SK-MEL-5 (cell line): ENCODE measurements around the gene GAPT.

RAMPAGE:
- cytosol, long total RNA = no peak
- long total RNA = no peak
- nucleus, long total RNA = no peak
Observed at GRCh38 chr5:56872671-56873067, 36.7 kb upstream of the SETD9 start.

DNA sequence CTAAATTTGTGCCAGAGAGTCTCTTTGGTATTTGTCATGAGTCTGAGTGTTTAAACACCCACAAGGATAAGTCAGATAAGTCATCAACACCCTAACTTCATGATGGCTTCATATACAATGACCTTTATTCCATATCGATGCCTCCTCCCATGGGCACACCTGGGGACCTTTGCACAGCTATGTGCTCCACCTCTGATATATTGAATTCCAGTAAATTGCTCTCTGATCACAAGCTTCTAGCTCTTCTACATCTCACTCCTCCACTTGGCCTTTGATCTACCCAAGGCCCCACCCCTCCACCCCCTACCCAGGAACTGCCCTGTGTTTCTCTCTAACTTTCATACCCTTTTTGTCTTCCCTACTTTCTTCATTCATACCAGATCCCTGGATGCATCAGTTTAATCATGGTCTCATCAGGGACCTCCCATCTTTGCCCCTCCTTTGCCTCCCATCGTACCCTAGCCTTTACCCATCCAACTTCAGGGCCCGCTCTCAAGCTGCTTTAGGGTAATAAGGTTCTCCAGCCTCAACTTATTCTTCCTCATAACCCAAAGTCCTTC is 102.9 kb upstream of the MIER3 start:
RAMPAGE:
- cytosol, long total RNA = no peak
- long total RNA = no peak
- nucleus, long total RNA = no peak

RAMPAGE:
- cytosol, long total RNA = no peak
- long total RNA = no peak
- nucleus, long total RNA = no peak
Observed at GRCh38 chr5:57184402-57184601, 10.4 kb downstream of the GPBP1 start.

DNA sequence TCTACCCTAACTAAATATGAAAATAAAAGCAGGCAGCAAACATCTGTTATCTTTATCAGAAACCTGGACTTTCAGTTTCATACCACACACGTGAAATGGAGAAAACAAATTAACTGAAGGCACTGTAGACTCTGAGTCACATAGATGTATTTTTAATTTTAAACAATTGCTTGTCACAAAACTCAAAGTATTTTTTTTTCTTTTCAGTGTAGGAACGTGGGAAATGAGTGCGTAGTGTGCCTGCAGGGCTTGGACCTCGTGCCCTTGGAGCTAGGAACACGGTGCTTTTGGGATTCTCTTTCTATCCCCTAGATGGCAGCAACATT is 16.6 kb upstream of the ACTBL2 start:
RAMPAGE:
- cytosol, long total RNA = no peak
- long total RNA = no peak
- nucleus, long total RNA = no peak

DNA sequence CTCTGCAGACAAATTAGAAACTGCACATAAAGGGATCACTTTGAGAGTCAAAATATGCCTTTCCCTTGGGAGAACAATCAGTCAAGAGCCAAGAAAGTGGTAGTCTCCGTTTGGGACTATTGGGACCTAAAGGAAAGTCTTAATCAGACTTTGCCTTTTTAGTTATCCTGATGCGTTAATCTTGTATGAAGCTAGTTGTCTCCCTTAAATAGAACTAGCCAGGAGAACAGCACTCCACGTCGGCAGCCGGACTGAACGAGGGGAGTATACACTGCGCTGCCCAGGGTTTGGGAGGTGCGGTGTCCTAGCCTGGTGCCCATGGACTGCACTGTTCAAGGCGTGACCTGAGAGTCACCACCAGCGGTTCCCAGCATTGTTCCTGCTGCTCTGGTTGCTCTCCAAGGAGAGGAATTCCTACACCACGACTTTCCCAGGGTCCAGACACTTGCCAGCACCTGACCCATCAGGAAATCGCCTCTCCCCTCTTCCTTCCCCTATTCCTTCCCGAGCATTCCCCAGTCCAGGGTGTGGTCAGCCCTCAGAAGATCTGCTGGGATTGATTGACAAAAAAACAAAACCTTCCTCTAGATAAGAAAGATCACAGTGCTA is 297.6 kb upstream of the ACTBL2 start:
RAMPAGE:
- cytosol, long total RNA = no peak
- long total RNA = no peak
- nucleus, long total RNA = no peak

DNA sequence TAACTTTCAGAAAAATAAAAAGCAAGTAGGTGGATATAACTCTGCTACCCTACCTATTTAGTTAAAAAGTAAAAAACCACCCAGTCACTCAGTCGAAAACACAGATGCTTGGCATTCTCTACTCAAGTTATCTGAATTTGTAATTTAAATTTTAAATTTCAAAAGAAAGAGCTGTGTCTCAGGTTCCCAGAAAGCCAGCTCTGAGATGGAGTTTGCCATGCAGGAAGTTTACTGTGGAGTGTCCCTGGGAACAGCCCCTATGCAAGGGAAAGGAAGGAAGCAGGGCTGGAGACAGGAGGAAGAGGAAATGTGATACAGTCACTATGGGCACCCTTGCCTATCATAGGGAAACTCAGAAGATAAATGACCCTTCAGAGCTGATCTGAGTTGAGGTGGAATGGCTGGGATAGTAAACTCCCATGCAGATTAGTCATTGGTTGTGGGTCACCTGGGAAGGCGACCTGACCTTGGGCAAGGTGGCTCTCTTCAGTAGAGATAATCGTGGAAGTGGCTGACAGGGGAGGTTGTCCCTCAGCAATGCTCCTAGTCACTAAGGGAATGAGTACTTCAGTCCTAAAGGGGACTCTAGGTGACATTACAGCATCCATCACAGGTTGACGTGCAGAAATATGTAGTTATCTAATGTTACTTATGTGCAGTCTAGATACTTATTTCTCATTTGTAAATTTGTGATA is 408.9 kb upstream of the ACTBL2 start:
RAMPAGE:
- cytosol, long total RNA = no peak
- long total RNA = no peak
- nucleus, long total RNA = no peak

DNA sequence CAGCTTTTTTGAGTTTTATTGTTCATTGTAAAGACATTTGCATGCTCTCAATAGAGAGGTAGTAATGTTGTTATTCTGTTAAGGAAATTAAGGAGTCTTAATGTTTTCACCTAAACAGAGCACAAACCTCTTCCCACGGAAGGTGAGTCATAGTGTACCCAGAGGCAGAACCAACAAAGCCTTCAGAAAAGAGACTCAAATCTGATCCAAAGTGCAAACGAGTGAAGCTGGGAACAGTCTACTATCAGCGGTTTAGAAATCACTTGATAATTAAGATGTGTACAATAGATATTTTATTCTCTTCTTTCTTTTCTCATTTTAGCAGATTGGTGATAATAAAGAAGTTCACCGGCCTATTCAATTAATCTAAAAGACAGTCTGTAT is 470.5 kb downstream of the PLK2 start:
RAMPAGE:
- cytosol, long total RNA = no peak
- long total RNA = no peak
- nucleus, long total RNA = no peak

DNA sequence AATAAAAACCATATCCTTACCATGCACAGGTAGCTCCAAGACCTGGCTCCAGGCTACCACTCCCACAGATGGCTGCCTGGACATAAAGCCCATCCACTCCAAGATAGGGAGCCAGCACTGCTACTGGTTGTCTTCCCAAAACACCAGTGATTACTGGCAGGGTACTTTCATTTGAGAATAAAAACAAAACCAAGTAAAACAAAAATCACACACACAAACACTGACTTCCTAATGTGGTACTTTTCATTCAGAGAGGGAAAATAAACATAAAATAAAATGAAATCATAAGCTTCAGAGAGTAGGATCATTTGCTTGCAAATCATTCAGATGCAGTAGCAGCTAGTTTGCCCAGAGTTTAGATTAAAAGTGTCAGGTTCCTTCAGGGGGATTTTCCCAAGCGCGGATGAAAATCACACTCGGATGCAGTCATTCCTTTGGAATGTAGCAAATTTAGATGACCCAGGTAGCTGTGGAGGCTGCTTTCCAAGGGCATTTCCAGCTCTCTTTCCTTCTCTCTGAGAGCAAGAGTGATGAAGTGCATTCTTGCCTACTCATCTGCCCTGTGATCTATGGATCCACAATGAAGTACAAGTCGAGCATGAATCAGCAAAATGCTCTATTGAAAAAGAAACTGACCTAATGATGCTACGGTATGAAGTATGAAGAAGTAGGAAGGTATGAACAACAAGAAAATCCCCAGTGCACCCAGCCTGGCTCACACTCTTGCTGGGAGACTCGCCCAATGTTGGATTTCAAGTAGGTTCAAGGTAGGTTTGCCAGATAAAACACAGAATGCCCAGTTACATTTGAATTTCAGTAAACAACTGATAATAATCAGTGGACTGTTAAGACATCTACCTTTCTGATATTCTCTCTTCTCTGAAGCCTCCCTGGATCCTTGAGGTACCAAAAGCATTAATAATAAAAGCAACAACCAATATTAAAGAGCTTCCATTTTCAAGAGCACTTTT is 200.2 kb downstream of the PLK2 start:
RAMPAGE:
- cytosol, long total RNA = no peak
- long total RNA = no peak
- nucleus, long total RNA = no peak

RAMPAGE:
- cytosol, long total RNA = no peak
- long total RNA = no peak
- nucleus, long total RNA = no peak
Observed at GRCh38 chr5:58273505-58274097, 186.3 kb downstream of the PLK2 start.

GRCh38 chr5:58459660-58460032 is 240 bp downstream of the PLK2 start:
RAMPAGE:
- cytosol, long total RNA = no peak
- long total RNA = no peak
- nucleus, long total RNA = no peak

RAMPAGE:
- cytosol, long total RNA = no peak
- long total RNA = no peak
- nucleus, long total RNA = no peak
Observed at GRCh38 chr5:58491254-58491767, at the start of gene GAPT. GAPT (plus strand) TSS chr5:58491435.

GRCh38 chr5:58999593-59000443 is 416.9 kb downstream of the RAB3C start:
RAMPAGE:
- cytosol, long total RNA = no peak
- long total RNA = no peak
- nucleus, long total RNA = no peak

DNA sequence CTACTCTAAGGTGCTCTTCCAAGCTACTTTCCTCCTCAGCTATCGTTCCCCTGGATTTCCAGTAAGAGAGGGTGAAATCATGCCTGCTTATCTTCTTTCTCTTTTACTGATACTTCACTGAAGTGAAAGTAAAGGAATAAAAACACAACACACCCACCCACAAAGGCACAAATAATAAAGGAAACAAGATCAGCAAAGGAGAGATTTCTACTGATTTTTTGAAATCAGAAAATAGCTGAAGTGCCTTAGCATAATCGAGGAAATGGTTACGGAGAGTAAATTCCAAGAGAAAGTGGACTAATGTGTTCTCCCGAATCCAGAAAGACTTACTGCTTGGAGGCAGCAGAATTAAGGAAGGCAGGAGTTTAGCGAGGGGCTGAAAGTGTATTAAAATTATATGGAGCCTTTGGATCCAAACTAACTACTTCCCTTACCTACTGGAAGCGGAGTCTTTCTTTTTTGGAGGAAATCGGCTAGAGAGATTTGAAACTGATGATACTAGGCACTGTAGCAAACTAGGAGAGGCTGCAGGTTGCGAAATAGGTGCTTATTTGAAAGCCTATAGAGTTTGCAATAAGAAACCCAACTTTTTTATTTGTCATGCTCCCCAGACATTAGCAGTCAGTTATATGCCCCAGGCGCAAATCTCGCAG is 510.1 kb downstream of the RAB3C start:
RAMPAGE:
- cytosol, long total RNA = no peak
- long total RNA = no peak
- nucleus, long total RNA = no peak

DNA sequence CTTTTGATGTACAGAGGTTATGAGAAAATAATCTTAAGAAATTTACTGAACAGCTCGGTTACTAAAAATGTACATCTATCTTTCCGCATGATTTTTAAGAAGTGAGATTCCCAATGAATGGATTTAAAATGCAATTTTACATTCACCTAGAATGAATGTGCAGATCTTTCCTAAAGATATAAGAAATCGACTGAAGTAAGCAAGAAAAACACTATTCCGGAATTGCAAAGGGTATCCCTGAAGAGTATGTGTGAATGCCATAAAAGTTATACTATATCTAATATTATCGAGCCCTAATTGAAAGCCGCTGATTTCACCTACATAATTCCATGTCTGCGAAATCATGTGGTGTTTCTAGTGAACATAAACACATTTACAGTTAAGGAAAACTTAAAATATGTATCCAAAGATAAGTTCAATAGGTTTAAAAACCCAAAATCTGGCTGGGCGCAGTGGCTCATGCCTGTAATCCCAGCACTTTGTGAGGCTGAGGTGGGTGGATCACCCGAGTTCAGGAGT is 562.6 kb downstream of the RAB3C start:
RAMPAGE:
- cytosol, long total RNA = no peak
- long total RNA = no peak
- nucleus, long total RNA = no peak

RAMPAGE:
- cytosol, long total RNA = no peak
- long total RNA = no peak
- nucleus, long total RNA = no peak
Observed at GRCh38 chr5:59152536-59152958, 569.7 kb downstream of the RAB3C start.

DNA sequence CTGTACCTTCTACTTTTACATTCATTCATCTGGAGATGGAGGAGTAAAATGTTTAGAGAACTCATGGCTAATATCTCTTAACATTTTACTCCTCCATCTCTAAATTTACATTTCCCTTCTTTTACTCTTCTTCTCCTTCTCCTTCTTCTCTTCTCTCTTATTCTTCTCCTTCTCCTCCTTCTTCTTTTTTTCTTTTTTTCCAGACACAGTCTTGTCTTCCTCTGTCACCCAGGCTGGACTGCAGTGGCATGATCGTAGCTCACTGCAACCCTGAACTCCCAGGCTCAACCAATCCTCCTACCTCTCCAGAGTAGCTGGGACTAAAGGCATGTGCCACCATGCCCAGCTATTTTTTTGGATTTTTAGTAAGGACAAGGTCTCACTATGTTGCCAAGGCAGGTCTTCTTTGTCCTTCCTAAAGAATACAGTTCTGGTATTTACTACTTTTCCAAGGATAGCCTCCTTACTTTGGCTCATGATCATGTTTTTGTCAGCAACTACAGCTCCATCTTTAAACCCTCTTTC is 630.2 kb downstream of the RAB3C start:
RAMPAGE:
- cytosol, long total RNA = no peak
- long total RNA = no peak
- nucleus, long total RNA = no peak

DNA sequence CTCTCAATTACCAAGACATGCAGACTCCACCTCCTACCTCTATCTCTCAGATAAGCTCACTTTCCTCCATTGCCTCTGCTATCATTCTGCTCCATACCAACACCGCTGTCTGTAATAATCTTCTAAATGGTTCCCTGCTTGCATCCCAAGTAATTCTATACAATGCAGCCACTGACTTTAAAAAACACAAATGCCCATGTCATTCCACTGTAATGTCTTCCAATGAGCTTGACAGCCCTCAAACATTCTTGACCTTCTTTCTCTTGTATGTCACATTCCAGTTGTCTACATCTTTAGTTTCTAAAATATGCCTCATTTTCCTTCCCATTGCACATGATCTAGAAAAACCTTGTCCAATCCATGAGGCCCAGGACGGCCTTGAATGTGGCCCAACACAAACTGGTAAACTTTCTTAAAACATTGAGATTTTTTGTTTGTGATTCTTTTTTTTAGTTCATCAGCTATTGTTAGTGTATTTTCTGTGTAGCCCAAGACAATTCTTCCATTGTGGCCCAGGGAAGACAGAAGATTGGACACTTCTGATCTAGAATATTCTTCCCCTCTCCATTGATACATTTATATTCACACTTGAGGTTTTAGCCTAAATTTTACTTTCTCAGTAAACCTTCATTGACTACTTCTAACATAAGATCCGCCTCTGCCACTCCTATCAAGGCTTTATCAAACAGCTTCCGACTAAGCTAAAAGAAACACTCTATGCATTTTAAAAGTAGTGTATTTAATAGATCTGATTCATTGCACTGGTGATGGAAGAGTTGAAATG is 441.7 kb downstream of the PDE4D start:
RAMPAGE:
- cytosol, long total RNA = no peak
- long total RNA = no peak
- nucleus, long total RNA = no peak

DNA sequence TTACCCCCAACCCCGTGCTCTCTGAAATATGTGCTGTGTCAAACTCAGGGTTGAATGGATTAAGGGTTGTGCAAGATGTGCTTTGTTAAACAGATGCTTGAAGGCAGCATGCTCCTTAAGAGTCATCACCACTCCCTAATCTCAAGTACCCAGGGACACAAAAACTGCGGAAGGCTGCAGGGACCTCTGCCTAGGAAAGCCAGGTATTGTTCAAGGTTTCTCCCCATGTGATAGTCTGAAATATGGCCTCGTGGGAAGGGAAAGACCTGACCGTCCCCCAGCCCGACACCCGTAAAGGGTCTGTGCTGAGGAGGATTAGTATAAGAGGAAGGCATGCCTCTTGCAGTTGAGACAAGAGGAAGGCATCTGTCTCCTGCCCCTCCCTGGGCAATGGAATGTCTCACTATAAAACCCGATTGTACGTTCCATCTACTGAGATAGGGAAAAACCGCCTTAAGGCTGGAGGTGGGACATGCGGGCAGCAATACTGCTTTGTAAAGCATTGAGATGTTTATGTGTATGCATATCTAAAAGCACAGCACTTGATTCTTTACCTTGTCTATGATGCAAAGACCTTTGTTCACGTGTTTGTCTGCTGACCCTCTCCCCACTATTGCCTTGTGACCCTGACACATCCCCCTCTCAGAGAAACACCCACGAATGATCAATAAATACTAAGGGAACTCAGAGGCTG is 429.5 kb downstream of the PDE4D start:
RAMPAGE:
- cytosol, long total RNA = no peak
- long total RNA = no peak
- nucleus, long total RNA = no peak

DNA sequence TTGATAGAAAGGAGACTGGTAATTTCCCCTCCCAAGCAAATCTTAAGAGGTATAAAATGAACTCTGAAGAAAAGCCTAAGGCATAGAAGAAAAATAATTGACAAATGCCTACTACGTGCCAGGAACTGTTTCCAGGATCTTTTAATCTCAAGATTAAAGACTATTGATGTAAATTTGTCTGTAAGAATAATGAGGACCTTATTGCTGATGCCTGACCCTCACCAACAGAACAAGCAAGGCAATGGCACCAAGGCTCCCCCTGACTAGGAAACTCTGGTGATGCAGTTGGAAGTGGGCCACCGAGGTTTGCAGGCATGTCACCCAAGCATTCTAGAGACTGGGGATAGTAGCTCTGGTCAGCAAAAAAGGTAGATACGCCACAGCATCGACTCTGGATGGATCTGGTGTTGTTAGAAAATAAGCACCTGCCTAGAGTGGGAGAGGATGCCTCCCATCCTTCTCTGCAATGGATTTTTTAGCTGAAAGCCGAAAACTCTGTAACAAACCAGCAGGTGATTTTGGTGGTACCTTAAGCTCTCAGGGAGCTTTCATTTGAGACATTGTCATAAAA is 308.7 kb downstream of the PDE4D start:
RAMPAGE:
- cytosol, long total RNA = no peak
- long total RNA = no peak
- nucleus, long total RNA = no peak

DNA sequence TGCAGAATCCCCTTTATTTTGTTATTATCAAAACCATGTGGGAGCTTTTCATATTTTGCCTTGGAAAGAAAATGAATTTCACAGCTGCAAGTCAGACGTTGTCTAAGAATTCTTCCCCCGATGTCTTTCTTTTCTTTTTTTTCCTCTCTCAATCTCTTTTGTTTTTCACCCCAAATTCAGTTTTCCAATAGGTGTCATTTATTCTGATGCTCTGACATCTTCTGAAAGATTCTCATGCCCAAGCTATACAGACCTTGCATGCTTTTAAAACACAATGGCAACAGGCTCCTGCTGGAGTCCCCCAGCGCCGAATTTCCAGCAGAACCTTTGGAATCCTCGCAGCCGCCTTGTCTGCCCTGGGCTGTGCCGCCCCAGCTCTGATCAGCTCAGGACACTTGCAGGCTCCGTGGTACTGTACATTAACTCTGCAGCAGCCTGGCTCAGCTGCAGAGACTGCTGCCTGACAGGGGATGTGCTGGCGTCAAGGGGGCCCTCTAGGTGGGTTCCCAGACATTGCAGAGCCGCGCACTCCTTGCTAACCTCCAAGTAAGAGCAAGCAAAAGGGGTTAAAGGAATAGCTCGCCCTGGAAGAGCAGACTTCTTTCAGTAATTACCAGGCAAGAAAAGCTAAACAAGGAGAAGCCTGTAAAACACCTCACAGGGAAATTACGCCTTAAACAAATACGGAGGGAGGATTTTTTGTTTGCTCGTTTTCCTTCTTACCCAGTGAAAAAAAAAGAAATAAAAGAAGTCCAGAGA is 306.1 kb downstream of the PDE4D start:
RAMPAGE:
- cytosol, long total RNA = no peak
- long total RNA = no peak
- nucleus, long total RNA = no peak